Measurements from ENCODE around the genes AKT2, ITPKC, CYP2A6, ERICH4 and CEACAM5.

DNA sequence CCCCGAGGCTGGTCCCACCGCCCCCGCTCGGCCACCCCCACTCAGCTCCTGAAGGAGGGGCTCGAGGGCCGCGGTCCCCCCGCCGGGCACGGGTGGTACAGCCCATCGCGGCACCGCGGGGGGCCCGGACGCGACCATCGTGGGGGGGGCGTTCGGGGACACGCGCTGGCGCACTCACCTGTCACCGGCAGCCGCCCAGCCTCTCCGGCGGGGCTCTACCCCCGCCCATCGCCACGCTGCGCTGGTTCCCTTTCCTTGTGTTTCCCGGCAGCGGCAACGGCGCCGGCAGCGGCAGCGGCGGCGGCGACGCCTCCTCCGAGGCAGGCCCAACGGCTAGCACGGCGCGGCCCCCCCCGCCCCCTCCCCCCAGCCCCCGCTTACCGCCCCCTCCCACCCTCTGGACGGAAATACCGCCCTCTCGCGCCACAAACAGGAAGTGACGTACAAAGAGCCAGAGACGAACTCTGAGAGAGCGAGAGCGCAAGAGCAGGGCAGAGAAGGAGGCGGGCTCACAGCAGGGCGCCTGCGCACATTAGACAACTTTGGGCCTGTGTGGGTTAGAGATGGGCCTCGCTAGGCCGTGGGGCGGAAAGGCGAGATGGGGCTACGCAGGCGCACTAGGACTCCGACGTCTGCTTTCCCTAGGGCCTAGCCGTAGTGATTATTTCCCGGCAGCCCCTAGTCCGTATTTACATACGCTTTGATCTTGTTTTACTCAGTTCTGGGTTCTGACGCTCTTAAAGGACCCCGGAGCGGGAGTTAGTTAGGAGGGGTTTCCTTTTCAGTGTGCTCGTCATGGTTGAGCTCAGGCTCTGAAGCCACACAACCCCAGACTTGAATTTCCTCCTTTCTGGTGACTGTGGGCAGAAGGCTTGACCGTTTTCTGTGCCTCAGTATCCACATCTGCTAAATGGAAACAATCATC is at the start of gene AKT2:
Gene AKT2 (minus strand): TSS at position 343 of the 925 bp plus-strand sequence.
- RRBS: under 1% methylated on average over 36 of the region's 78 CpGs
CAGE:
- cytosol, long polyA plus RNA: start-site peak on the minus strand centred at position 100 of the sequence, 478 bp wide, 300 and 337 reads in 2 replicates
- long polyA plus RNA: start-site peak on the minus strand centred at position 99 of the sequence, 484 bp wide, 261 and 381 reads in 2 replicates
- nucleus, long polyA plus RNA: start-site peak on the minus strand centred at position 312 of the sequence, 113 bp wide, 520 and 712 reads in 2 replicates

- RRBS: no CpG with 5 or more reads among the region's 17 CpGs
CAGE:
- cytosol, long polyA plus RNA: no peak
- long polyA plus RNA: no peak
- nucleus, long polyA plus RNA: no peak
Measured at GRCh38 chr19:40442269-40442957, 1.7 kb downstream of the SERTAD3 start.

- RRBS: no CpG with 5 or more reads among the region's 14 CpGs
CAGE:
- cytosol, long polyA plus RNA: no peak
- long polyA plus RNA: no peak
- nucleus, long polyA plus RNA: no peak
Measured at GRCh38 chr19:40590535-40591067, 10.6 kb upstream of the LTBP4 start.

GRCh38 chr19:40687399-40688204 is 2.8 kb downstream of the NUMBL start:
- RRBS: no CpG with 5 or more reads among the region's 15 CpGs
CAGE:
- cytosol, long polyA plus RNA: no peak
- long polyA plus RNA: no peak
- nucleus, long polyA plus RNA: no peak

- RRBS: 2% methylated on average over 55 of the region's 82 CpGs
CAGE:
- cytosol, long polyA plus RNA: no peak
- long polyA plus RNA: no peak
- nucleus, long polyA plus RNA: no peak
Measured at GRCh38 chr19:40716756-40717793, at the start of gene ITPKC. ITPKC (plus strand) TSS chr19:40717112.

- RRBS: no CpG with 5 or more reads among the region's 15 CpGs
CAGE:
- cytosol, long polyA plus RNA: no peak
- long polyA plus RNA: no peak
- nucleus, long polyA plus RNA: no peak
Measured at GRCh38 chr19:40744485-40745254, 5.6 kb downstream of the ACTMAP start.

DNA sequence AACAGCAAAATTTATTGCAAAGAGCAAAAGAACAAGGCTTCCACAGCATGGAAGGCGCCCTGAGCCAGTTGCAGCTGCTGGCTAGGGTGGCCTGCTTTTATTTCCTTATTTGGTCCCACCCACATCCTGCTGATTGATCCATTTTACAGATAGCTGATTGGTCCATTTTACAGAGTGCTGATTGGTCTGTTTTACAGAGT is 4.2 kb upstream of the MIA start:
- RRBS: no CpG with 5 or more reads among the region's 1 CpG
CAGE:
- cytosol, long polyA plus RNA: no peak
- long polyA plus RNA: no peak
- nucleus, long polyA plus RNA: no peak

DNA sequence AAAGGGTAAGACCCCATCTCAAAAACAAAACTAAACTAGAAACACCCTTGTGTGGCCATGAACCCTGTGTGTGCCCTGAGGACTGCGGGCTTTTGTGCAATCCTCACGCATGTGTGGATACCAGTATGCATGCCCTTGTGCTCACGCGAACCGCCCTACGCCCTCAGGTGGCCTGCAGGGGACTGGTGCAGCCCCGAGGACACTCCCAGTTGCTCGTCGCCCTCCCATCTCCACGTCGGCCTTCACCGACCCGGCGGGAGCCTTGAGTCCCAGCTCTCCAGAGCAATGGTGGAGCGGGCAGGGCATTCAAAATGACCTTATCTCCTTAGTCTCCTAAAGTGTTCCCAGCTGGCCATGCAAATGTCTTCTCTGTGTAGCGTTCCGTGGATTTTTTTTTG is 910 bp upstream of the EGLN2 start:
- RRBS: no CpG with 5 or more reads among the region's 17 CpGs
CAGE:
- cytosol, long polyA plus RNA: no peak
- long polyA plus RNA: no peak
- nucleus, long polyA plus RNA: no peak

- RRBS: no CpG with 5 or more reads among the region's 34 CpGs
CAGE:
- cytosol, long polyA plus RNA: no peak
- long polyA plus RNA: no peak
- nucleus, long polyA plus RNA: no peak
Measured at GRCh38 chr19:40800677-40801268, 1.8 kb downstream of the EGLN2 start.

DNA sequence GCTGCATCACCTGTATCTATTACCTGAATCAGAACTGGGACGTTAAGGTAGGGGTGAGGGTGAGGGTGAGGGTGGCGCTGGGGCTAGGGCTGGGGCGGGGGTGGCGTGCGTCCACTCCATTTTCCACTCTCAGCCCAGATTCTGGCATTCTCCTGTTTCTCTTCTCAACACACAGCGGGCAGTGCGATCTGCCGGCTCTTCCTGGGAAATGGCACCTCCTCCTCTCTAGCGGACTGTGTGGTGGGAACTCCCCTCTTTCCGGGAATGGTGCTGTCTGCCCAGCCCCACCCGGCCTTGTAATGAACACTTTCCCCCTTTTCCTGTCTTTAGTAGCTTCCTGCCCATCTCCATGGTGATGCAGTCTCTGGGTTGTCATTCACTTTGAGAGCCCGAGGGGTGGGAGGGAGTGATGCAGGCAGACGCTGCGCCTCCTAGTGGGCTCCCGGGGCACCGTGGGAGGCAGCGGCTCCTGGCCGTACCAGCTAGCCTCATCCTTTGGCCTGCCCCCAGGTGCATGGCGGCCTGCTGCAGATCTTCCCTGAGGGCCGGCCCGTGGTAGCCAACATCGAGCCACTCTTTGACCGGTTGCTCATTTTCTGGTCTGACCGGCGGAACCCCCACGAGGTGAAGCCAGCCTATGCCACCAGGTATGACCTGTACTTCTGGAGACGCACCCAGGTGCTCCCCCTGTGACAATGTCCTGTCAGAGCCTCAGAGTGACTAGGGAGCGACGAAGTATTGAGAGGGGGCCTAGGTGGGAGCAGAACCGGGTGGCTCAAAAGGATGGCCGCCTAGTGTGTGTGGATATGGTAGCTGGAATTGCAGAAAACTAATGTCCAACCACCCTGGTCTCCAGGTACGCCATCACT is 7.9 kb downstream of the EGLN2 start:
- RRBS: 6% methylated on average over 9 of the region's 32 CpGs
CAGE:
- cytosol, long polyA plus RNA: no peak
- long polyA plus RNA: no peak
- nucleus, long polyA plus RNA: no peak

GRCh38 chr19:40850130-40850934 is at the start of gene CYP2A6:
CYP2A6 (minus strand) TSS chr19:40850447.
- RRBS: no CpG with 5 or more reads among the region's 4 CpGs
CAGE:
- cytosol, long polyA plus RNA: no peak
- long polyA plus RNA: no peak
- nucleus, long polyA plus RNA: no peak

DNA sequence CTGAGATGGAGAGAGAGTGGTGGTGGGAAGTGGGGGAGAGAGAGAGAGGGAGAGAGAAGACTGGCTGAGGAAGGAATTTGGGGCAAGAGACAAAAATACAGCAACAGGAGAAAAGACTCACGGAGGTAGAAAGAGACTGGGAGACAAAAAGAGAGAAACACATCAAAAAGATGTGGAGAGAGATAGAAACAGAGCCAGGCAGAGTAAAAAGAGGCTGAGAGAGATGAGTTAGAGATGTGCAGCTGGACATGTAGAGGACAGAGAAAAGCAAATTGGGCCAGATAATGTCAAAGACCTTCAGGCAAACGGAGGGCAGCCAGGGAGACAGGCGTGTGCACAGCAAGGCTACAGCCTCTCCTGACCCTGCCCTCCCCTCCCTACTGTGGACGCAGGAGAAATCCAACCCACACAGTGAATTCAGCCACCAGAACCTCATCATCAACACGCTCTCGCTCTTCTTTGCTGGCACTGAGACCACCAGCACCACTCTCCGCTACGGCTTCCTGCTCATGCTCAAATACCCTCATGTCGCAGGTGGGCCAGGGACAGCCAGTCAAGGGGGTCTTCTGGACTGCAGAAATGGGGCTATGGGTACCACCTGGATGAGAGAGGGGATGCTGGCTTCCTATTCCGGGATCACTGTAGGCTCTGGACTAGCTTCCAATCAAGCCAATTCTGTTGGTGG is 49.3 kb upstream of the CYP2B6 start:
- RRBS: no CpG with 5 or more reads among the region's 10 CpGs
CAGE:
- cytosol, long polyA plus RNA: no peak
- long polyA plus RNA: no peak
- nucleus, long polyA plus RNA: no peak

DNA sequence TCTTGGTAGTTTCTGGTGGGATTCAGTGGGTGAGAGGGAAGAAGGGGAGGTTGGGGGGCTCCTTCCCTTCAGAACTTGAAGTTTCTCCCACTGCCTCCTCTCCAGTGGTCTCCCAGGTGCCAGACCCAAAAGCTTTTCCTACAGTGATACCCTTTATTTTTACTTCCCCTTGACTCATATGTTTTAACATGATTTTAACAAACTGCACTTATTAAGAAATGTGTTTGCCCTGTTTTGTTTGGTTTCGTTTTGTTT is 2.7 kb upstream of the CCDC97 start:
- RRBS: no CpG with 5 or more reads among the region's 1 CpG
CAGE:
- cytosol, long polyA plus RNA: no peak
- long polyA plus RNA: no peak
- nucleus, long polyA plus RNA: no peak

- RRBS: no CpG with 5 or more reads among the region's 13 CpGs
CAGE:
- cytosol, long polyA plus RNA: no peak
- long polyA plus RNA: no peak
- nucleus, long polyA plus RNA: no peak
Measured at GRCh38 chr19:41318252-41319062, 8.5 kb downstream of the CCDC97 start.

DNA sequence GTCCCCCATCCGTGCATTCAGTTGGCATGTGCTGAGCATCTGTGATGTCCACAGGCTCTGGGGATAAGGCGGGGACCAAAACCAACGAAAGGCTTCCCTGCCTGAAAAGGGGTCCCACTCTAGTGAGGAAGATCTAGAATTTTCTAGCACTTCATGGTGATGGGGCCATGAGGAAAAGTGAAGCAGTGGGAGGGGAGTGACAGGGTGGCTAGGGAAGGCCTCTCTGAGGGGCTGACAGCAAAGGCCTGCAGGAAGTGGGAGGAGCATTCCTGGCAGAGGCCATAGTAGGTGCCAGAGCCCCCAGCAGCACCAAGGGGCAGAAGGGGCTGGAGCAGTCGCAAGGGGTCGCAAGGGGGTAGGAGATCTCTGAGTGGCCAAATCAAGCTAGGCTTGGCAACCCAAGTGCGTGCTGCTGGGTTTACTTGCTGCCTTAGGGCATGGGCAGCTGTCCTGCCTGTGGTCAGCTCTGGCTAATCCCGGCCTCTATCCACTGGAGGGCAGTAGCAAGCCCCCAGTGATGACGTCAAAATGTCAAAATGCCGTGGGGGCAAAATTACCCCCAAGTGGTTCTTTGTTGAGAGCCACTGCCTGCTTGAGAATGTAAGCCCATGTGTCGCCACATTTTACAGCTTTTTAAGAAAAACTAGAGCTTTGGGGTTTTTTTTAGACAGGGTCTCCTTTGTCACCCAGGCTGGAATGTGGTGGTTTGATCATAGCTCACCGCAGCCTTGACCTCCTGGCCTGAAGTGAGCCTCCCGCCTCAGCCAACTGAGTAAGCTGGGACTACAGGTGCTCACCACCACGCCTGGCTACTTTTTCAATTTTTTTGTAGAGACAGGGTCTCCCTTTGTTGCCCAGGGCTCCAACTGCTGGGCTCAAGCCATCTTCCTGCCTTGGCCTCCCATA is 11.7 kb downstream of the CCDC97 start:
- RRBS: no CpG with 5 or more reads among the region's 13 CpGs
CAGE:
- cytosol, long polyA plus RNA: no peak
- long polyA plus RNA: no peak
- nucleus, long polyA plus RNA: no peak

DNA sequence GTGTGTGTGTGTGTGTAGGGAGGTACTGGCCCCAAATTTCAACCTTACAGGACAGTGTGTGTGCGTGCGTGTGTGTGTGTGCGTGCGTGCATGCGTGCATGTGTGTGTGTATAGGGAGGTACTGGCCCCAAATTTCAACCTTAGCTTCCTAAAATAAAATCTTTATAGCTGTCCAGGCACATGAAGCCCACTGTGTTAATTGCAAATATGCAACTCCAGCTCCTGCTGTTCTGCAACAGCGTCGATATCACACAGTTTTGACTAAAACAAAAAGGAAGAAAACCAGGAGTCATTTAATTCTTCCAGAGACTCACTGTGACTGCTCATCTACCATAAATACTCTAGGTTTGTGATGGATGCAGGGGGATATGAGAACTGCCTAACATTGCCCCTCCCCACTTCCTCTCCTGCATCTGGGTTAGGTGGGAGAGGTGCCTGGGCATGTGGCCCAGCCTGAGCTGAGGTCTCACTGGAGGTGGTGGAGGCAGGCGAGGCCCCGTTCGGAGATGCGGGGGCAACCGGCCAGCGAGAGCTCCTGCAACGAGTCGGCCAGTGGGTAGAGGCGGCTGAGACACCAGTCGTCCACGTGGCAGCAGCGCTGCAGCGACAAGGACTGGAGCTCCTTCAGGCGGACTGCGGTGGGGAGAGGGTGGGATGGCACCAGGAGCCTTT is 5.8 kb upstream of the B3GNT8 start:
- RRBS: no CpG with 5 or more reads among the region's 22 CpGs
CAGE:
- cytosol, long polyA plus RNA: no peak
- long polyA plus RNA: no peak
- nucleus, long polyA plus RNA: no peak

DNA sequence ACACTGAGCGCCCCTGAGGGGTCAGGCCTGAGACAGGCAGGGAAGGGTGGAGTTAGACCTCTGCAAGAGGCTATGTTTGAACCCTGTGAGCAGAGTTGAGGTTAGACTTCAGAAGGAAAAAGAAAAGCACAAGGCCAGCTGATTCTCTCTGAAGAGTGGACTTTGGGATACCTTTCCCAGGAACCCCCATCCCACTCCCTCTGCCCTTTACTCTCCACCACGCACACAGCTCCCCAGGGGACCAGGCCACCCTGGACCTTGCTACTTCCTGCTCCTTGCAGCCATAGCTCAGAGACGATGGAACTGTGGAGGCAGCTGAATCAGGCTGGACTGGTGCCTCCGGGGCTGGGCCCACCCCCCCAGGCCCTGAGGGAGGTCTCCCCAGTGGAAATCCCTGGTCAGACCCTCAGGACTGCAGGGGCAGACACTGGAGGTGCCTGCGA is at the start of gene ERICH4:
Gene ERICH4 (plus strand): TSS at position 284 of the 443 bp plus-strand sequence.
- RRBS: no CpG with 5 or more reads among the region's 5 CpGs
CAGE:
- cytosol, long polyA plus RNA: no peak
- long polyA plus RNA: no peak
- nucleus, long polyA plus RNA: no peak

- RRBS: no CpG with 5 or more reads among the region's 4 CpGs
CAGE:
- cytosol, long polyA plus RNA: no peak
- long polyA plus RNA: no peak
- nucleus, long polyA plus RNA: no peak
Measured at GRCh38 chr19:41456526-41456952, 13.6 kb downstream of the ERICH4 start.

- RRBS: no CpG with 5 or more reads among the region's 6 CpGs
CAGE:
- cytosol, long polyA plus RNA: no peak
- long polyA plus RNA: no peak
- nucleus, long polyA plus RNA: no peak
Measured at GRCh38 chr19:41478468-41478771, 35.5 kb downstream of the ERICH4 start.

DNA sequence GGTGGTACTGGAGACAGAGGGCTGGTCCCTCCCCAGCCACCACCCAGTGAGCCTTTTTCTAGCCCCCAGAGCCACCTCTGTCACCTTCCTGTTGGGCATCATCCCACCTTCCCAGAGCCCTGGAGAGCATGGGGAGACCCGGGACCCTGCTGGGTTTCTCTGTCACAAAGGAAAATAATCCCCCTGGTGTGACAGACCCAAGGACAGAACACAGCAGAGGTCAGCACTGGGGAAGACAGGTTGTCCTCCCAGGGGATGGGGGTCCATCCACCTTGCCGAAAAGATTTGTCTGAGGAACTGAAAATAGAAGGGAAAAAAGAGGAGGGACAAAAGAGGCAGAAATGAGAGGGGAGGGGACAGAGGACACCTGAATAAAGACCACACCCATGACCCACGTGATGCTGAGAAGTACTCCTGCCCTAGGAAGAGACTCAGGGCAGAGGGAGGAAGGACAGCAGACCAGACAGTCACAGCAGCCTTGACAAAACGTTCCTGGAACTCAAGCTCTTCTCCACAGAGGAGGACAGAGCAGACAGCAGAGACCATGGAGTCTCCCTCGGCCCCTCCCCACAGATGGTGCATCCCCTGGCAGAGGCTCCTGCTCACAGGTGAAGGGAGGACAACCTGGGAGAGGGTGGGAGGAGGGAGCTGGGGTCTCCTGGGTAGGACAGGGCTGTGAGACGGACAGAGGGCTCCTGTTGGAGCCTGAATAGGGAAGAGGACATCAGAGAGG is at the start of gene CEACAM5:
Gene CEACAM5 (plus strand): TSS at position 439 of the 733 bp plus-strand sequence.
- RRBS: no CpG with 5 or more reads among the region's 6 CpGs
CAGE:
- cytosol, long polyA plus RNA: no peak
- long polyA plus RNA: no peak
- nucleus, long polyA plus RNA: no peak

All from IMR-90 (cell line).